Skeletal muscle satellite cell (primary cell): ENCODE data around the gene KIAA1586.

DNA sequence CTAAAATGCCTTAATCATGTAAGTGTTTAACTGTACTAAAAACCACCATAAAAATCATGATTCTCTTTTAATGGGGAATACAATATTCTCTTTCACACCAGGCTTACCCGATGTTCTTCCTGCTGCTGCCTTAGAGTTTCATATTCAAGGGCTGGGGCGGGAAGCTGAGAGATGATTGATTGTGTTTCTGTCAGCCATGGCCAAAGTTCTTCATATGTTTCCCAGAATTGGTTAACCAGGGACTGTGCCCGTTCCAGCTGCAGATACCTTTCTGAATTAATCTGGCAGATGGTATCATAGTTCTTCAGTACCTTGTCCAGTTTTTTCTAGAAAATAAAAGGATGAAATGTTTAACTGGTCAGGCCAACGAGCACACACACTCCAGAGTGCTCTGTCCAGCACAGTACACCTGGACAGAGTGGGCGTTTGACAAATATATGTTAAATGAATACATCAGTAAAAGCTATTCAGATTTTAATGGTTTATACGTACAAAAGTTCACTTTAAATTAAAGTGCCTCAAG, 268.0 kb upstream of the COL21A1 start:
- CAGE, long polyA plus RNA: no peak

GRCh38 chr6:56660218-56661035, 294.2 kb downstream of the DST start:
- CAGE, long polyA plus RNA: no peak

- CAGE, long polyA plus RNA: no peak
Observed at GRCh38 chr6:56726959-56727917, 227.4 kb downstream of the DST start.

GRCh38 chr6:56955725-56956269, 890 bp downstream of the BEND6 start:
- CAGE, long polyA plus RNA: no peak

DNA sequence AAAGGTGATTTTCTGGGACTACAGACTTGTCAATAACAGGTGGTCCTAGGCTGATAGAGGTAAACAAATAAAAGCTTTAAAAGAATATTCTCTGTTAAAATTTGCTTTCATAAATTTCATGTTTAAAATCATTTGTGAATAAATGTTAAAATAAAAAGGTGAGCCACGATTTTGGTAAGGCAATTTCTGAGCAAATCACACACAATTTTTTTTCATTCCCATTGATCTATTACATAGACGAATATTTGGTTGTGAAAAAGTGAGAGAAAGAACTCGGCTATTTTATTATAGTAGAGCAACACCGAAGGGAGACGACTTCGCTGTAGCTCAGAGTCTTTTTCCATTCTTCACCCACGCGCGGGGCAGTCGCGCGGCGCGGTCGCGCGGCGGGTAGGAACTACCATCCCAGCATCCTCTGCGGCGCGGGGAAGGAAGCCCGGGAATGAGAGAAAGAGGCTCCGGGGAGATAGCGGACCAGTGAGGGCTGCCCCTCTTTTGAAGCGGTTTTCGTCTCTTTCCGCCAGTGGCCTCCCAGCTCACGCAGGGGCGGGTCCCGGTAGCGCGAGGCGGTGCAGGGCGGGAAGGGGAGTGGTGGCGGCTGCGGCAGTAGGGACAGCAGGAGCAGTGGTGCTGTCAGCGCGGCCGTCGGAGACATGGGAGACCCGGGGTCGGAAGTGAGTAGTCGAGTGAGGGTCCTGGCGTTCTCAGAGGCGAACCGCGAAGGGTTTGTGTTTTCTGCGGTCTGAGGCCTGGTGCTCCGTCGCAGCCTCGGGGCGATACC, at the start of gene KIAA1586:
TSS of gene KIAA1586 (plus strand) at position 591 of the 781 bp plus-strand sequence.
- CAGE, long polyA plus RNA: no peak

GRCh38 chr6:57172445-57172981, 387 bp downstream of the BAG2 start:
- CAGE, long polyA plus RNA: no peak

- CAGE, long polyA plus RNA: no peak
Observed at GRCh38 chr6:57242248-57242902, 20.3 kb upstream of the RAB23 start.

GRCh38 chr6:57316330-57317276, 827 bp upstream of the PRIM2 start:
- CAGE, long polyA plus RNA: no peak

DNA sequence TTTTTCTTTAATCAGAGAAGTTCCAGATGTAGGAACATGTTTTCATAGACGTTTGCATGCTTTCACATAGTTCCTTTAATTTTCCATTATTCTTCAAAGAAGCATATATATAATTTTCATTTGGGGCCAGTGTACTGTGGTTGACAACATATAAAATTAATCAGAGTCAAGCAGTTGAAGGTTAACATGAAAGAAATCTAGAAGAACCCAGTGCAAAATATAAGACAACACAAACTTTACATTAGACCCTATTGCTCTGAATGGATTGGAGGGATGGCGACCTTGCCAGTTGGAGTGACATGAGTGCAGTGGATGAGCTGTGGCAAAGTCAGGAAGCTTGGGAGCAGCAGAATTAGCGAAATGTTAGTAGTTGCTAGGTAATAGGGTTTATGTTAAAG, 105.8 kb downstream of the PRIM2 start:
- CAGE, long polyA plus RNA: no peak

DNA sequence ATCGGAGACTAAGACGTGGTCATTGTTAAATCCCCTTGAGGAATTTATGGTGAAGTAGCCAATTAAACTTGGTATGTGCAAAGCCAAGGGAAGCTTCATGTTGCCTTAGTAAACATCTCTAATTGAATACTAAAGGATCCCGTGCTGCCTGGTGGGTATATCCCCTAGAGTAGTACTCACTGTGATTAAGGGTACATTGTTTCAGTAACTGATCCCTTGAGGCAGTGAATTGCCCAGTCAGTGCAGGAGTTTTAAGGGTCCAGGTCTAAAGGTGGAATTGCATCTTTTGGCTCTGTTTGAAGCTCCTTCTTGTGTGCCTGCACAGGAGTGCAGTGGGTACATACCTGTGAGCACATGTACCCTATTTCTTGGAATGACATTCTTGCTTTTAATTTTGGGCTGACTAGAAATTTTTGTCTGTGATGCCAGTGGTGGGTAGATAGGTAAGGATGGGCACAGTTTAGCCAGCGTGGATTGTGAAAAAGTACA, 106.2 kb downstream of the PRIM2 start:
- CAGE, long polyA plus RNA: no peak

DNA sequence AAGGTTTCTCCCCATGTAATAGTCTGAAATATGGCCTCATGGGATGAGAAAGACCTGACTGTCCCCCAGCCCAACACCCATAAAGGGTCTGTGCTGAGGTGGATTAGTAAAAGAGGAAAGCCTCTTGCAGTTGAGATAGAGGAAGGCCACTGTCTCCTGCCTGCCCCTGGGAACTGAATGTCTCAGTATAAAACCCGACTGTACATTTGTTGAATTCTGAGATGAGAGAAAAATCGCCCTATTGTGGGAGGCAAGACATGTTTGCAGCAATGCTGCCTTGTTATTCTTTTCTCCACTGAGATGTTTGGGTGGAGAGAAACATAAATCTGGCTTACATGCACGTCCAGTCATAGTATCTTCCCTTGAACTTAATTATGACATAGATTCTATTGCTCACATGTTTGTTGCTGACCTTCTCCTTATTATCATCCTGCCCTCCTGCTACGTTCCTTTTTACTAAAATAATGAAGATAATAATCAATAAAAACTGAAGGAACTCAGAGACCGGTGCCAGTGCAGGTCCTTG, 1630.6 kb downstream of the KHDRBS2 start:
- CAGE, long polyA plus RNA: no peak

DNA sequence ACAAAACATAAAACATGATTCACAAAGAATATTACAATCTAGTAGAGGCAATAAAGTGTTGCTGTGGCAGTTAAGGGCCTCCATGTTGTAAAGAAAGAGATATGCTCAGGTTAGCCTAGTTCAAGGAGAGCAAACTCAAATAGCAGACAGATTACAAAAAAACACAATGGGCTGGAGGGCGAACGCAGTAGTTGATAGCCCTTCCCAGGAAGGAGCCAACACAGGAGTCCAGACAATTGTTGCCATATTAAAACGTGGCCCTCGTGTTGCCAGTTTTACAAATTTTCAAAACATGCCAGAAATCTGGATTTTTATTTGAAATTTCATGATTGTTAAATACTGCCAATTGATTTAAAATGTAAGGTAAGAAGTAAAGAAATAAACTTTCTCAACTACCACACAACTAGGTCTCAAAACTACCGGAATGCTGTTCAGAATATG, 13.2 kb downstream of the LGSN start:
- CAGE, long polyA plus RNA: no peak

GRCh38 chr6:63458534-63459181, 113.6 kb upstream of the PTP4A1 start:
- CAGE, long polyA plus RNA: no peak

GRCh38 chr6:63509687-63510106, 62.6 kb upstream of the PTP4A1 start:
- CAGE, long polyA plus RNA: no peak

DNA sequence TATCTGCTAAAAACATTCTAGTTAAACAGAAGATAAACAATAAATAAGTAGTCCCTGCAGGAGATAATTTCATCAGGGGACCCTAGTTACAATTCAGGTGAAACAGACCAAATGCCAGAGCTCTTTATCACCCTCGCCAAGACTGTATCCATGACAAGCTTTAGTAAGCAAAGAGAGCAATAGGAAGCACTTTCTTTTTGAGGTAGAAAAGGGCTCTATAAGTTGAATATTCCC, 50.0 kb upstream of the PTP4A1 start:
- CAGE, long polyA plus RNA: no peak

DNA sequence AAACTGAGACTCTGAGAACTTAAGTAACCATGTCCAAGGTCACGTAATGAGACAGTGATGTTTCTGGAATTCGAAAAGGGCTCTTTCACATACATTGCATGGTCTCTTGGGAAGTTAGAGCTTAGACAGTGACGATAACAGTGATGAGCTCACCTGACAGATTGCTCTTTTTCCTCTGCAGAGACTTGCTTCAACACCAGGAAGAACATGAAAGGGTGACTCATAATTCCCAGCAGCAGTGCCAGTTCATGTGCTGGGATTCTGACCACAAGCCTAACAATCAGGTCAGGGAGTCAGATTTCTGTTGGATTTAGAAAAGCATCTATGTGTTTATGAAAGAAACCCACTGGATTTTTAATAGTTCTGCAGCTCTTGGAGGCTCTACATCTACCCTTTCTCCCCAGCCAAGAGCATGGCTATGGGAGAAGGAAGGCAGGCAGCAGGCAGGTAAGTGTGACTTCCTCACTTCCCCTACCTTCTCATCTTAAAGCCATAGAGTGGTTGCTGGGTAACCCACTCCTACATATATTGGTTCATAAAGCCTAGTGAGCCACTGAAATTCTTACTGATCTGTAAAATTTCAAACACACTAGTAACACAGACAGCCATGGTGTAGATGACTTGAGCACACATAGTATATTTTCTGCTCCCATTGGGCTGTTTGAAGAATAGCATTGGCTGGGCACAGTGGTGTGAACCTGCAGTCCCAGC, 44.5 kb upstream of the PTP4A1 start:
- CAGE, long polyA plus RNA: no peak

DNA sequence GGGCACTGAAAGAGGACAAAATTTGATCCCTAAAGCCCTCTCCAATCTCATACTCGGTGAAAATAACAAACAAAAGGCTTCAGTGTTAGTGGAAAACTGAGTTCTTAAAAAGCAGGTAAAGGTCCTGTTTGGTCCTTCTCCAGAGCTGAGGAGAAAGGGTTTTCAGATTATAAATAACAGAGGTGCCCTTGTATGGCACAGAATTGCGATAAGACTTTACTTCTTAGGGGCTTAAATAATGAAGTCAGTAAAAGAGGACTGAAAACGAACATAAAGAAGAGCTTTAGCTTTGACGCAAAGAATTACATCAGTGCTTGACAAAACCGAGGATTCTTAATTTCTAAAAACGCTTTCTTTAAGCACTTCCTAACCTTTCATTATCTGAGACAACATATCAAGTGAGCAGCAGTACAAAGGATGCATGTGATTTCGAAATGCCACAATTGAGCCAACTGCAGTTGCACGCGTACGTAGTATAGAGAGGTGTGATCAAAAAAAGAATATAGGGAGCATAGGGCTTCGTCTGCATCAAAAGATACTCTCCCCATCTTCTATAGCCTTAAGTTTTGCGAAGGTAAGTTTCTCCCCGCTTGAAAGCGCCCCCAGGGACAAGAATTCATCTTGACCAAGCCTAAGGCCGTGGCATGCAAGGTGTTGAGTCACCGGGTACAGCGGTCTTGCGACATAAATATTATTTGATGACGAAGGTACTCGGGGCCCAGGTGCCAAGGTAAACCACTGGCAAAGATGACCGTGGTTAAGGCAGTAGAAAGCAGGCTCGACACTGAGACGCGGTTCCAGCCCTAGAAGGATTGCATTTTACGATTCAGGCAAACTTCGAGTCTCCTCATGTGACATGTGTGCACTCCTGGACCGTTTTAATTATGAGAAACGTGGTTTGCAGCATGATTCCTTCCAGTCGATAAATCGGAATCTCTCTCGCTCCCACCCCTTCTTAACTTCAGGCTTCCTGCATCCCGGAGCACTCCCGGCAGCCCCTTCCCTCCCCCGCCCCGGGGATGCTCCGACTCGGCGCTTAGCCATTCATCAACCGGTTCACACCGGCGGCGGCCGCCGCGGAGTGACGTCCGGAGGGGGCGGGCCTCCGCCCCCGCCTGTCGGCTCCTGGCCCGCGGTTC, 642 bp upstream of the PTP4A1 start:
- CAGE, long polyA plus RNA: no peak

DNA sequence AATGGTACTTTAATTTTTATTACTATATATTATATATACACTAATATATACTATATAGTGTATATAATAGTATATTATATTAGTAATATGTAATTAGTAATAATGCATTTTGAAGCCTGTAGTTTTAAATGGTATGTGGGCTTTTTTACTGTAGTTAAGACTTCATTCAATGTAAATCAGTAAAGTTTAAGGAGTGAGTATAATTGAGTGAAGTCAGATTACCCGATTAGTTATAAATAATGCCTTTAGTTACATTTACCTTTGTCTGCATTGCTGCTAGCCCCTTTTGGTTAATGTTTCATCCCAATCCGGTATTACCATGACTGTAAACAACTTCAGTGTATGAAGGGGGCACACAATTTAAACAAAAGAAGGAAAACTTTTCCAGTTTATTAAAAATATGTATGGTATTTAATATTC, 5.5 kb downstream of the PTP4A1 start:
- CAGE, long polyA plus RNA: no peak

GRCh38 chr6:63643723-63644321, 8.2 kb downstream of the PHF3 start:
- CAGE, long polyA plus RNA: no peak

DNA sequence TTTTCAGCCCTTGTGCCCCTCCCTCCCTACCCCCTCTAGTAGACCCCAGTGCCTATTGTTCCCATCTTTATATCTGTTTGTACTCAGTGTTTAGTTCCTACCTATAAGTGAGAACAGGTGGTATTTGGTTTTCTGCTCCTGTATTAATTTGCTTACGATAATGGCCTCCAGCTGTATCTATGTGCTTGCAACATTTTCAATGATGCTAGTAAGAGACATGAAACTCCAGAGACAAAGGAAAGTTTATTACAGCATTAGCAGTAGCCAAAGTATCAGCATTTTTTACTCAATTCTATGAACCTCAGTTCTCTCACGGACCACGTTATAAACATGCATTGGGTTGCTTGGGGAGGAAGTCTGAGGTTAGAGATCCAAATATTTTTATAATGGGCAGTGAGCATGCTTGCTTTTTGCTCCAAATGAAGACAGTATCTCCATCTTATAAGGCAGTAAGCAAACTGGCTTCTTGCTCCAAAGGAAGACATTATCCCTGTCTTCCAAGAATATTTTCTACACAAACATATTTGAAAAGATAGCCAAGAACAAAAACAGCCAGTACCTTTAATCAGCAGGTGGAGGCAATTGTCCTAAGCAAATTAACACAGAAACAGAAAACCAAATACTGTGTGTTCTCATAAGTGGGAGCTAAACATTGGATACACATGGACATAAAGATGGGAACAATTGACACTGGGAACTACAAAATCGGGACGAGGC, 98.0 kb downstream of the PHF3 start:
- CAGE, long polyA plus RNA: no peak